Fibroblast of the aortic adventitia (primary cell): ENCODE measurements around a stretch of chr17.

- CAGE, long polyA plus RNA = no peak
These were observed 280 bp downstream of the MXRA7 start for GRCh38 chr17:76710518-76710851.

DNA sequence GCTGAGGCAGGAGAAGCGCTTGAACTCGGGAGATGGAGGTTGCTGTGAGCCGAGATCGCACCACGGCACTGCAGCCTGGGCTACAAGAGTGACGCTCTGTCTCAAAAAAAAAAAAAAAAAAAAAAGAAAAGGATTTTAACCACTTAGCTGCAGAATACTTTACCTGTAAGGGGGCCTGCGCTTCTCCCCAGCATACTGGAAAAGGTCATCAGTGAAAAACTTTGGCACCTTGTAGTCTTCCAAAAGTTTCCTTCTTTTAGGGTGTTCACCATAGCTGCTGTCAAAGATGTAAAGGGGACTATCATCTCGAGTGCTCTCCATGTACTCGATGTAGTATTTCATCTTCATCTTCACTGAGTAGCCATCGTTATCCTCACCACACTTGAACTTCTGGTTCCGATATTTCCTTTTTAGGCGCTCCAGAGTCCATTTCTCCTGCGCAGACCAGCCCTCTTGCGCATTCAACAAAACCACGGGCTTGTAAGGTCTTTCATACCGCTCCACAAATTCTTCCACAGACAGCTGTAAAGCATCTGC, 1.0 kb downstream of the JMJD6 start:
- CAGE, long polyA plus RNA = no peak

DNA sequence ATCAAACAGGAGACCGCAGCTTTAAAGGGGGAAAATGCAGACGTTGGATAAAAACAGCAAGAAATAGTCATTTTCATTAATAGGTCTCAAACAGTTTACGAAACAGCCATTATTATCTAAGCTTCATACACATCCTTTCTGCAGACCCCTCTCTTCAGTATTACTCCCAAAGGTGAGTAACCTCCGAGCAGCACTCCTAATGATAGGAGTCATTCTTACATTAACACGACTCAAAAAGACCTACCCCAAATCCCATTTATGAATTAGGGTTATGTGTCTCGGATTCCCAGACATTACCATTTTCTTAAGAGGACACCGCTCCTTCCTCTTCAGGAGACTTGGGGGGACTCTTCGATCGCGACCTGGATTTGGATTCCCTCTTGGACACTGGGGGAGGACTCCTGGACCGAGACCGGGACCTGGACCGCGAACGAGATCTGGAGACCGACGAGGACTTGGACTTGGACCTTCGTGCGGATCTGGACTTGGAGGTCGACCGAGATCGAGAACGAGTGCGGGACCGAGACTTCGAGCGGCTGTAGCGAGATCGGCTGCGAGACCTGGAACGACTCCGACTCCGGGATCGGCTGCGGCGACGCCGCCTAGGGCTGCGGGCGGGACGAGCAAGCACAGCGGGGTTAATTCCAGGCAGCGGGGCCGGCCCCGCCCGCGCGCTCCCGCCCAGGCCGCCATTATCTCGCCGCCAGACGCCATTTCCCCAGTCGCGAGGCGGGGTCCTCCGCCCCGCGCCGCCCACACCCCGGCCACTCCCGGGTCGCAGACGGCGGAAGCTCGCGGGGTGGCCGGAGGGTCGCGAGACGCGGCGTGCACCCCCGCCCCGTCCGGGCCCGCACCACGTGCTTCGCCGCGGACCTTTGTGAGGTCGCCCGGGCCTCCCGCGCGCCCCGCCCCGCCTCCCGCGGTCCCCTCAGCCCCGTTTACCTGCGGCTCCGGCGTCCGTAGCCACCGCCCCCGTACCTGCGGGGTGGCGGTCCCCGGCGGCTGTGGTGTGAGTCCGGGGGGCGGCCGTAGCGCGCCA, 955 bp downstream of the SRSF2 start:
- CAGE, long polyA plus RNA = no peak

DNA sequence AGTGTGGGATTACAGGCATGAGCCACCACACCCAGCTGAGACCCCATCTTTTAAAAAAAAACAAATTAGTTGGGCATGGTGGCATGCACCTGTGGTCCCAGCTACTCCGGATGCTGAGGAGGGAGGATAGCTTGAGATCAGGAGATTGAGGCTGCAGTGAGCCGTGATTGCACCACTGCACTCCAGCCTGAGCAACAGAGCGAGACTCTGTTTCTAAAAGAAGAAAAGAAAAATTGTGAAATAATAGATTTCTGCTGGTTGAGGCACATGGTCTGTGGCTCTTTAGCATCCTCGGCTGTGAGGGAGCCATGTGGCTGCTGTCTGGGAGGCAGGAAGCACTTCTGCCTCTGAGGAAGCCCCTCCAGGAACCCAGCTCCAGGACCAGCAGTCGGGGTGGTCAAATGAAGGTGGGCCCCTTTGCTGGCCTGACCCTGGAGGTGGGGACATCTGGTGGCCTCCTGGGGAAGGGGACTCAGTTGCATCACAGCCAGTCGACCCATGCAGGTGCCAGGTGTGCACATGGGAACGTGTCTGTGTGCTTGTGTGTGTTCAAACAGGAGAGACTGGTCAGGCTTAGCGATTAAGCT, 24.5 kb upstream of the MGAT5B start:
- CAGE, long polyA plus RNA = no peak

GRCh38 chr17:77103580-77104220, 37.1 kb upstream of the SEC14L1 start:
- CAGE, long polyA plus RNA = no peak

DNA sequence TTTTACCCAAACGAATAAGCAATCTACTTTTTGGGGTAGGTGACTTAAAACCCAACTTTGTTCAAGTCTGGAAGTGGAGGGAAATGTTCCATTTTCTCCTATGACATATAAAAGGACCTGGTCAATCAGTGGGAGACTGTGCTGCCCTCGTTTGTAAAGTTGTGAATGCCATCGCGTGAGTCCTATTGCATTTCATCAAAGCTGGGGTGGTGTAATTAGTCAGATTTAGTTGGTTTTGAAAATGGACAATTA, 10.3 kb downstream of the SEC14L1 start:
- CAGE, long polyA plus RNA = no peak

GRCh38 chr17:77200352-77200710, 59.6 kb downstream of the SEC14L1 start:
- CAGE, long polyA plus RNA = no peak

GRCh38 chr17:77214147-77214730, 67.1 kb upstream of the SEPTIN9 start:
- CAGE, long polyA plus RNA = no peak

- CAGE, long polyA plus RNA = no peak
These were observed 64.8 kb upstream of the SEPTIN9 start for GRCh38 chr17:77216207-77217194.

DNA sequence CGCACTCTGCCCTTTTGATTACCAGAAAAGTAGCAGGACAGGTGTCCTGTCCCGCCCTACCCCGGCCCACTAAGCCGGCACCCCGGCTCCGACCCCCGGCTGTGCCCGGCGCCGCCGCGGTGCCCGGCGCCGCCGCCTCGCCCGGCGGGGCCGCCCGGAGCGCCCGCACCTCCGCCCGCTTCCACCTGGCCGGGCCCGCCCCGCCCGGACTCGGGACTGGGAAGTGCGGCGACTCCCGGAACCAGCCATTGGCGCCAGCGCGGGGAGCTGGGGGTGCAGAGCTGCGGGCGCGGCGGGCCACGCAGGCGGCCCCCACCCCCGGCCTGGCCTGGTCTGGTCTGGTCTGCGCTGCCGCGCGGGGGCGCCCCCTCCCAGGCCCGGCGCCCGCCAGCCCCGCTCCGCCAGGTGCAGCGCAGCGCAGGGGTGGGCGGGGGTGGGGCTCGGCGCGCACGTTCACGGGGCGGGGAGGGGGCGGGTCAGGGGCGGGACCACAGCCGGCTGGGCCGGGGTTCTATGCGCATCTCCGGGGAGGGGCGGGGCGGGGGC, 389 bp upstream of the SEPTIN9 start:
- CAGE, long polyA plus RNA = no peak

- CAGE, long polyA plus RNA = no peak
These were observed 42.7 kb downstream of the SEPTIN9 start for GRCh38 chr17:77324140-77324263.

GRCh38 chr17:77342303-77342815, 61.1 kb downstream of the SEPTIN9 start:
- CAGE, long polyA plus RNA = no peak

GRCh38 chr17:77417398-77418367, 136.4 kb downstream of the SEPTIN9 start:
- CAGE, long polyA plus RNA = no peak

- CAGE, long polyA plus RNA = no peak
These were observed 145.0 kb downstream of the SEPTIN9 start for GRCh38 chr17:77426068-77426837.

DNA sequence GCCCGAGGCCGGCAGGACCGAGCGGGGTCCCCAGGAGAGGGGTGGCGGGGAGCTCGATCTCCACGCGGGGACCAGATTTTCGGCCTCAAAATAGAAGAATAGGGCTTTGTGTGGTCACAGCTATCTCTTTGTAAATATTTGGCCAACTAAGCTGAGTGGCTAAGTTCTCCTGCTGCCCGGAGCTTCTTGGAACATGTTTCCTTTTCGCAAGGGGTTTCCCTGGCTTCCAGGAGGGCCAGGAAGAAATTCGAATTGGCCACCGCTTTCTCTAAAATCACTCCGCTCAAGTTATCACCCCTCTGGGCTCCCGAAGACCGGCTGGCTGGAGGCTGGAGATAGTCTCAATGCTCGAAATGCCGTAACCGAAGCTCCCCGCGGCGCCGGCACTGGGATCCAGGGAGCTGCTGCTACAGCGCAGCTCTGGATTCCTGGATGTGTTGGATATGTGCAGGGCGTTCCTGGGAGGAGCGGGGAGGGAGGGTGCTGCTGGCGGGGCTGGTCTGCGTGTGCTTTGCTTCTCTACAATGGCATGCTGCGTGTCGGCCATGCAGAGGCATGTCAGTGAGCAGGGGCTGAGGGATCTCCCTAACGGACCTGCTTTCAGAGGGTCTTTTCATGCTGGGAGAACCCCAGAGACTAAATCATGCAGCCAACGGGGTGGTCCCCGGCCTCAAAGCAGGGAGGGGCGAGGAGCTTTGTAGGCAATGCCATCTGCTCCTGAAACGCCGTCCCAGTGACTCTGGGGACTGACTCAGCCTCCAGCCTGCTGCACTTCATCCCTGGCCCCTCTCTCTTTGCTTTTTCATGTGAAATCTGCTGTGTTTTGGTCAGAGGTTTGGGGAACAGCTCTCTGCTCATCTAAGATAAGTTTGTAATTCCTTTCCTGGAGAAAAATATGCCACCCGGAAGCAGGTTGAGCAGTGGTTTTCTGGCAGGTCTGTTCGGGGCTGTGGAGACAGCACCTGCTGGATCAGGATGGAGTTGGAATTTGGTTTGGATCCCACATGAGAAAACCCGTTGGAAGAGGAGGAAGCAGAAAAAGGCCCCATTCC, 170.7 kb downstream of the SEPTIN9 start:
- CAGE, long polyA plus RNA = no peak

DNA sequence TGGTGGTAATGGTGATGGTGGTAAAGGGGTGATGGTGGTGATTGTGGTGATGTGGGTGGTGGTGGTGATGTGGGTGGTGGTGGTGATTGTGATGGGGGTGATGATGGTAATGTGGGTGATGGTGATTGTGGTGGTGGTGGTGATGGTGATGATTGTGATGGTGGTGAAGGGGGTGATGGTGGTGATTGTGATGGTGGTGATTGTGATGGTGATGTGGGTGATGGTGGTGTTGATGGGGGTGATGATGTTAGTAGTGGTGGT, 203.7 kb downstream of the SEPTIN9 start:
- CAGE, long polyA plus RNA = no peak

DNA sequence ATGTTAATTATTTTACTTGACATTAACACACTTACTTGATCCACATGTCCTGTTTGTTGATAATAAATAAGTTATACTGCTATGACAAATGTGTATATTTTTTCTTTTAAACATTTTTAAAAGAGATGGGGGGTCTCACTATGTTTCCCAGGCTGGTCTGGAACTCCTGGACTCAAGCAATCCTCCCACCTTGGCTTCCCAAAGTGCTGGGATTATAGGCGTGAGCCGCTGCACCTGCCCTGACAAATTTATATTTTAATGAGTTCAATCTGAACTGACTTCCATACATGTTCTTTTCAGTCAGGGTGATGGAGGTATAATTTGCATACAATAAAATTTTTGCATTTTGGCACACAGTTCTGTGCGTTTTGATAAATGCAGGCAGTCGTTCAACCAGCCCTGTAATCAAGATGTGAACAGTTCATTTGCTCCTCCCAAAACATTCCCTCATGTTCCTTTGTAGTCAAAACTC, 269.5 kb downstream of the SEPTIN9 start:
- CAGE, long polyA plus RNA = no peak

- CAGE, long polyA plus RNA = no peak
These were observed 273.8 kb downstream of the SEPTIN9 start for GRCh38 chr17:77555178-77555499.

- CAGE, long polyA plus RNA = no peak
These were observed 319.7 kb downstream of the SEPTIN9 start for GRCh38 chr17:77600830-77601531.

DNA sequence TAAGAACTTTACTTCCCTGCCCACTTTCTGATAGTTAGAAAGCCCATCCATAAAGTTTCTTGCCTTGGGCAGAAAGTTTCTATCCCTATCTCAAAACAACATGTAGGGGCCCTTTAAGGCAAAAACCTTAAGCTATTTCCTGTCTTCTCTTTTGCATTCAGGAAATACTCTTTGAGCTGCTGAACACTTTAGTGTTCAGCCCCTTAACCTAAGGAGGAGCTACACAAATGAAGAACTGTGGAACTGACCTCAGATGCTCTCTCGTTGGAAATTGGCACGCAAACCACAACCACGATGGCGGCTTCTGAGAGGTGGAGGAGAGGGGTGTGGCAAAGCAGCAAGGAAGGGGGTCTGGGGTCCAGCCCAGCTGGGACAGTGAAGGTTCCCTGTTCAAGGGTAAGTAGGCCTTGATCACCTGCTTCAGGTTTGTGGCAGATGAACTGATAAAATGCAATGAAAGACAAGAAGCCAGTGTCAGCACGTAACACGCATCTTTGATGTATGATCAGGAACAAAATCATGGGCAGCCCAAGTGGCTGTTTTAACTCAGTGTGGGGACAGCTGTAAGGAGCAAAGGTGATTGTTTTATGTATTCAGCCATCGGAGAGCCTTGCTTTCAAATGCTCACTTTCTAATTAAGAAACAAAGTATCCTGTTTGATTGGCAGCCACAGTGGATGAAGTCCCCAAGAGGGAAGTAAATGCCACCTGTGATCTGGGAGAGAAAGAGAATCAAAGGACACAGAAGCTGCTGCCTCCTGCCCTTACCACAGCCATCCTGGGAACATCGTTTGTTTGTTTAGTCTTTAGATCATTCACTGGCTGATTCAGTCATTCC, 291.5 kb upstream of the TNRC6C start:
- CAGE, long polyA plus RNA = no peak